Endothelial cell of umbilical vein (primary cell): ENCODE data around the gene CCN6.

DNA sequence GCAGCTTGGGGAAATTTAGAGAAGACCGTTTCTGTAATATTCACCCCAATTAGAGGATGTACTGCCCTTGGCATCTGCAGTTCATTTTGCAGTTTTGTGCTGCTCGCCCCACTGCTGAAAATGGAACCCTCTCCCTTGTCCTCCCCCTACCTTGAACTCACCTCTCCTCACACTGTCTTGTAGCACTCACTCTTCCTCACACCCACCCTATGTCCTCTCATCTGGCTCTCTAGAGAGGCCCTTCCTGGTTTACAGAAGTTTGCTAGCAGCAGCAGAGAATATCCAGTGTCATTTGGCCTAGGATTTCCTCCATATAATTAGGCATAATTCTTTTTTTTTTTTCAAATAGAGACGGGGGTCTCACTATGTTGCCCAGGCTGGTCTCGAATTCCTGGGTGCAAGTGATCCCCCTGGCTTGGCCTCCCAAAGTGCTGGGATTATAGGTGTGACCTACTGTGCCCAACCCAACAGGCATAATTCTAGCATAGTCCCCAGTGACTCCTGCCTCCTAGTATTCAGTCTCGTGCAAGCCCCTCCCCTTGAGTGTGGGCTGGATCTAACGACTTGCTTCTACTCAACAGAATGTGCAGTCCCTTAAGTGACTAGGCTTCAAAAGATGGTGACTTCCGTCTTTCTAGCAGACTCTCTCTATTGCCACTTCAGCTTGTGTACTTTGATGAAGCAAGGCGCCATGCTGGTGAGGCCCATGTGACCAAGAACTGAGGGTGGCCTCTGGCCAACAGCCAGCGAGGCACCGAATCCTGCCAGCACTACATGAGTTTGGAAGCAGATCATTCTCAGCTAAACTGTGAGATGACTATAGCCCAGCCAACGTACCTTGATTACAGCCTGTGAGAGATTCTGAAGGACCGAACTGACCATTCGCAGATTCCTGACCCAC is 109.5 kb upstream of the TRAF3IP2 start:
- PRO-cap, result no peak
CAGE:
- cytosol, long polyA minus RNA, result no peak
- cytosol, long polyA plus RNA, result no peak
- long polyA plus RNA, result no peak
- nucleus, long polyA minus RNA, result no peak
- nucleus, long polyA plus RNA, result no peak

GRCh38 chr6:111747312-111747879 is 125.9 kb downstream of the FYN start:
- PRO-cap, result no peak
CAGE:
- cytosol, long polyA minus RNA, result no peak
- cytosol, long polyA plus RNA, result no peak
- long polyA plus RNA, result no peak
- nucleus, long polyA minus RNA, result no peak
- nucleus, long polyA plus RNA, result no peak

- PRO-cap, result bidirectional peak, plus-strand start at chr6:111754612, minus-strand start at chr6:111754585
CAGE:
- cytosol, long polyA minus RNA, result no peak
- cytosol, long polyA plus RNA, result no peak
- long polyA plus RNA, result no peak
- nucleus, long polyA minus RNA, result start-site peak on the plus strand at chr6:111754658-111754665, 17 reads
- nucleus, long polyA plus RNA, result no peak
Measured at GRCh38 chr6:111754234-111754806, 118.9 kb downstream of the FYN start.

DNA sequence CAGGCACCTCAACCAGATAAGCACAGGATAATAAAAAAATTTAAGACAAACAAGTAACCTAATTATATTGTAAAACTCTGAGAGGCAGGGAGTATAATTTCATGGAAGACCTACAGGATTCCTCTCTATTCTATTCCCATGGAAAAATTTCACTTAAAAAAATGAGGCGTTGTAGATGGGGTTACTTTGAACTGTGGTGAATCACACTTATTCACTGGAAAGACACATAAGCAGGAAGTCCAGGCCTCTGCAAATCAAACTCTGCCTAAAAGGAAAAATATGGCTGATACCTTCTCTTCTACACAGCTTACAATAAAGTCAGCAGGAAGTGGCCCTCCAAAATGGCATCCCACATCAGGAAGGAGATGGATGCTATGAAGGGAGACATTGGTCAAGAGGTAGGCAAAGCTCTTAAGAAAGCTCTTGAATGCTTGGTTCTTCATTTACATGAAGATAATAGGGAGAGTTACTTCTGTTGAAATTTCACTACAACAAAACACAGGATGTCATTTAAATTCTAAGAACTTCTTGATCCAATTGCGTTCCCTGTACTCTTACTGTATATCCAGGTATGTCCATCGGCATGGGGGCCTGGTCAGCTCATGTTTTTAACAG is 115.9 kb downstream of the FYN start:
- PRO-cap, result no peak
CAGE:
- cytosol, long polyA minus RNA, result no peak
- cytosol, long polyA plus RNA, result no peak
- long polyA plus RNA, result no peak
- nucleus, long polyA minus RNA, result no peak
- nucleus, long polyA plus RNA, result no peak

GRCh38 chr6:111824532-111825196 is 48.6 kb downstream of the FYN start:
- PRO-cap, result no peak
CAGE:
- cytosol, long polyA minus RNA, result no peak
- cytosol, long polyA plus RNA, result no peak
- long polyA plus RNA, result no peak
- nucleus, long polyA minus RNA, result no peak
- nucleus, long polyA plus RNA, result no peak

DNA sequence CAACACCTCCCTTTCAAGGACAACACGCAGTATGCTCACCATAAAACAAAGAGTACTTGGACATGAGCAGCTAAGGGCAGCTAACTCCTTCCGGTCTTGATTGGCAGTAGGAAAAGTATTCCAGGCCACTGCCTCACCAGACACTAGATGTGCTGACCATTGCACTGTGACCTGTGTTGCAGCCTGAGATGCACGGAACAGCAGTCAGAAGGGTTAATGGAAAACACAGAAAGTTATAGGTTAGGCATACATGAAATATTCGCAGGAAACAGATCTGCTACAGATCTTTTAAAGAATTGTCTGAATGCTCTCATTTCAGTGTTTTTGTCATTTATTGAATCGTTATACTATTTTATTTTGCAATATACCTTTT is 19.0 kb downstream of the FYN start:
- PRO-cap, result no peak
CAGE:
- cytosol, long polyA minus RNA, result no peak
- cytosol, long polyA plus RNA, result no peak
- long polyA plus RNA, result no peak
- nucleus, long polyA minus RNA, result no peak
- nucleus, long polyA plus RNA, result no peak

GRCh38 chr6:111863917-111864799 is 9.1 kb downstream of the FYN start:
- PRO-cap, result no peak
CAGE:
- cytosol, long polyA minus RNA, result no peak
- cytosol, long polyA plus RNA, result no peak
- long polyA plus RNA, result no peak
- nucleus, long polyA minus RNA, result no peak
- nucleus, long polyA plus RNA, result no peak

GRCh38 chr6:111880761-111881269 is 7.6 kb upstream of the FYN start:
- PRO-cap, result no peak
CAGE:
- cytosol, long polyA minus RNA, result no peak
- cytosol, long polyA plus RNA, result no peak
- long polyA plus RNA, result no peak
- nucleus, long polyA minus RNA, result no peak
- nucleus, long polyA plus RNA, result no peak

- PRO-cap, result no peak
CAGE:
- cytosol, long polyA minus RNA, result no peak
- cytosol, long polyA plus RNA, result no peak
- long polyA plus RNA, result no peak
- nucleus, long polyA minus RNA, result no peak
- nucleus, long polyA plus RNA, result no peak
Measured at GRCh38 chr6:111950737-111951237, 77.5 kb upstream of the FYN start.

GRCh38 chr6:111973938-111974273 is 80.0 kb upstream of the CCN6 start:
- PRO-cap, result no peak
CAGE:
- cytosol, long polyA minus RNA, result no peak
- cytosol, long polyA plus RNA, result no peak
- long polyA plus RNA, result no peak
- nucleus, long polyA minus RNA, result no peak
- nucleus, long polyA plus RNA, result no peak

- PRO-cap, result no peak
CAGE:
- cytosol, long polyA minus RNA, result no peak
- cytosol, long polyA plus RNA, result no peak
- long polyA plus RNA, result no peak
- nucleus, long polyA minus RNA, result no peak
- nucleus, long polyA plus RNA, result no peak
Measured at GRCh38 chr6:112004717-112005218, 49.1 kb upstream of the CCN6 start.

- PRO-cap, result unidirectional peak, plus-strand start at chr6:112043276; unidirectional peak, minus-strand start at chr6:112043706
CAGE:
- cytosol, long polyA minus RNA, result no peak
- cytosol, long polyA plus RNA, result no peak
- long polyA plus RNA, result no peak
- nucleus, long polyA minus RNA, result no peak
- nucleus, long polyA plus RNA, result no peak
Measured at GRCh38 chr6:112043069-112044028, 10.6 kb upstream of the CCN6 start.

DNA sequence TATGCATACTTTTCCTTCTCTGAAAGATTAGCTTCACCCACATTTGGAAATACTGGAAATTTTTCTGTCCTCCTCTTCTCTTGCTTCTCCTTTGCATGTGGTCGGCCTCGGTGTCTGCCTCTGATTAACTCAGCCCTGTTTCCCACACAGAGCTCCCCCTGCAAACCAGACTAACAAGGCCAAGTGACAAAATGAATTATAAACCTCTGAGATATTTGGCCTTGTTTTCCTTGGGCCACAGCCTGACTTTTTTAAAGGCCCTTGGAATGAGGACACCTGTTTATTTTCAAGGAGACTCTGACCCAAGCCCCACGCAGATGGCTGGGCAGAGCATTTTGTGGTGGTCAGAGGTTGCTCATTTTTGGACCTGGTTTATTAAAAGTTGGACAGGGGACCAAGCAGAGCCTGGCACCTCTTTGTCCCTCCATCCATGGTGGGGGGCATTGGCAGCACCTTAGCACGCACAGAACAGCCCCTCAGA is 9.0 kb upstream of the CCN6 start:
- PRO-cap, result no peak
CAGE:
- cytosol, long polyA minus RNA, result no peak
- cytosol, long polyA plus RNA, result no peak
- long polyA plus RNA, result no peak
- nucleus, long polyA minus RNA, result no peak
- nucleus, long polyA plus RNA, result no peak

DNA sequence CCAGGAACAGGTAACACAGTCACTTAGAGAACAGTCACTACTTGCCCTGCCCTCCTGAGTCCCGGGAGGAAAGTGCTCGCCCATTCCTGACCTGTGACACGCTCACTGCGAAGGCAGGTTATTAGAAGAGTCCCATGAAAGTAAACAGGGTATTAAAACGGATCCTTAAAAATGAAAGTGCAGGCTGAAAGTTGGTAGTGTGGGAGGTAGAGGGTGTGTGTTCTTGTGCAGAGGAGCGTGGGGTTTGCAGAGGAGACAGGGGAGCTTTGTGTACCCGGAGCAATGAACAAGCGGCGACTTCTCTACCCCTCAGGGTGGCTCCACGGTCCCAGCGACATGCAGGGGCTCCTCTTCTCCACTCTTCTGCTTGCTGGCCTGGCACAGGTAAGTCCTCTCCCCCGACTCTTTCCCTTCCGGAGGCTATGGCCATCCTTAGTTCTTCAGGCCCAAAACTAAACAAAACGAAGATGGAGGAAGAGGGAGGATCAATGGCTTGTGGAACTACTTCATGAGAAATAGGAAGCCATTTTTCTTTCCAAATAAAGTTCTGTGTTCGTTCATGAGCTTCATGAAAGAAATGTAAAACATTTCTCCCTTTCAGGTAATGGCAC is at the start of gene CCN6:
Gene CCN6, plus strand, starts transcription at position 83 of the 611 bp plus-strand sequence.
- PRO-cap, result no peak
CAGE:
- cytosol, long polyA minus RNA, result no peak
- cytosol, long polyA plus RNA, result no peak
- long polyA plus RNA, result no peak
- nucleus, long polyA minus RNA, result no peak
- nucleus, long polyA plus RNA, result no peak

GRCh38 chr6:112202932-112203394 is 51.4 kb downstream of the LAMA4 start:
- PRO-cap, result unidirectional peak, plus-strand start at chr6:112203154
CAGE:
- cytosol, long polyA minus RNA, result no peak
- cytosol, long polyA plus RNA, result no peak
- long polyA plus RNA, result no peak
- nucleus, long polyA minus RNA, result no peak
- nucleus, long polyA plus RNA, result no peak

DNA sequence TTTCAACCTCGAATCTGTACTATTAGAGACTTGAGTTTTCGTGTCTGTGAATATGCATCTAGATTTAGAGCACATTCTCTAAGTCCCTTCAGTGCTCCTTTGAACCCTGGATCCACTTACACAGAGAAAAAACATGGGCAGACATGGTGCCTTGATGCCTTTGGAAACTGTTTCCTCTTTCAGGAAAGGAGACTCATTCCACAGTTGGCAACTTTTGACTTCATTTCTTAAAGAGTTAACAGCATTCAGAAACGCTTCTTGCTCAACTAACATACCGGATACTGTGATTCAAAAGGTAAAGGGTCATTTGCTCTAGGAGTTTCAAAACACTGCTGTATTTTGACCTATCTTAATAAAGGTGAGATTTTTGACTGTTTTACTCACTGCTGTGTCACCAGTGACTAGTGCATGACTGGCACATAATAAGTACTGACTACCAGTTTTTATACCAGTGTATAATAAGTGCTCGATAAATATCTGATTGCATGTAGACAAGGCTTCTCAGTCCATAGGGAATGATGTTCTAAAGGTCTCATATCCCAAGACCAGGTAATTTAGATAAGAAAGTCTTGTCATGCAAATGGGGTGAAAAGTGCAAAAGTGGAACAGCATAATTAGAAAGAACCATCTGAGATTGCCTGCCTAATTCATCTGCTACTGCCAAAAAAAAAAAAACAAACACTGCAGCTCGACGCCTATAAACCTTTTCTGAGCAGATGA is 50.4 kb downstream of the LAMA4 start:
- PRO-cap, result bidirectional peak, plus-strand start at position 488 of the sequence, minus-strand start at position 169 of the sequence
CAGE:
- cytosol, long polyA minus RNA, result no peak
- cytosol, long polyA plus RNA, result no peak
- long polyA plus RNA, result no peak
- nucleus, long polyA minus RNA, result start-site peak on the plus strand centred at position 438 of the sequence, 105 bp wide, 122 reads
- nucleus, long polyA plus RNA, result no peak

- PRO-cap, result bidirectional peak, plus-strand start at chr6:112237290, minus-strand start at chr6:112237114
CAGE:
- cytosol, long polyA minus RNA, result no peak
- cytosol, long polyA plus RNA, result no peak
- long polyA plus RNA, result no peak
- nucleus, long polyA minus RNA, result no peak
- nucleus, long polyA plus RNA, result no peak
Measured at GRCh38 chr6:112236972-112237641, 17.3 kb downstream of the LAMA4 start.

- PRO-cap, result no peak
CAGE:
- cytosol, long polyA minus RNA, result no peak
- cytosol, long polyA plus RNA, result no peak
- long polyA plus RNA, result no peak
- nucleus, long polyA minus RNA, result no peak
- nucleus, long polyA plus RNA, result no peak
Measured at GRCh38 chr6:112254936-112255248, 525 bp upstream of the LAMA4 start.

DNA sequence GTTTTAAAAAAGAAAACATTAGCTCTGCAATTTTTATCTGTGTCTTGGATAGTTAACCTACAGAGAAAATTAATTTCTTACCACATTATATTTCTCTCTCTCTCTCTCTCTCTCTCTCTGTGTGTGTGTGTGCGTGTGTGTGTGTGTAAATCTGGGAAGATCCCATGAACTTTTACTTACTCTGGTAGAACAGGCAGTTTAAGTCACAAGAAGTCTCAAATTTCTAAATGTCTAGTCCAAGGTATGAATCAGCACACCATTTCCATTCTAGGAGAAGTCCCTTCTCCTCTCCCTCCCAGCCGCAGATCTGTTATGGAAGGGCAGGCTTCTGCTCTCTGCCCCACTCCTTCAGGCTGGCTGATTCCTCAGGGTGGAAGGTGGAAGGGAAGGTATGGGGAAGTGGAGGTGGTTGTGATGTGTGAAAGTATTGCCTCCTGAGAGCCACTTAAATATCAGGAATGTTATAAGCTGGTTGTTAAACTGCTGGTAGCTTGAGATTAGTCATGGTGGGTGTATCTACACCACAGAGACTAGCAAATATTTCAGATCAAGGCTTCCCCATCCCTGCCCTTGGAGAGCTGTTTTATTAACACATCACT is 44.4 kb upstream of the LAMA4 start:
- PRO-cap, result no peak
CAGE:
- cytosol, long polyA minus RNA, result no peak
- cytosol, long polyA plus RNA, result no peak
- long polyA plus RNA, result no peak
- nucleus, long polyA minus RNA, result no peak
- nucleus, long polyA plus RNA, result no peak

GRCh38 chr6:112956642-112957310 is 609.6 kb downstream of the RFPL4B start:
- PRO-cap, result no peak
CAGE:
- cytosol, long polyA minus RNA, result no peak
- cytosol, long polyA plus RNA, result no peak
- long polyA plus RNA, result no peak
- nucleus, long polyA minus RNA, result no peak
- nucleus, long polyA plus RNA, result no peak